ENCODE data around the gene LZTS2.

GRCh38 chr10:99779048-99779708, 3.3 kb upstream of the ABCC2 start:
- PRO-cap = no peak

DNA sequence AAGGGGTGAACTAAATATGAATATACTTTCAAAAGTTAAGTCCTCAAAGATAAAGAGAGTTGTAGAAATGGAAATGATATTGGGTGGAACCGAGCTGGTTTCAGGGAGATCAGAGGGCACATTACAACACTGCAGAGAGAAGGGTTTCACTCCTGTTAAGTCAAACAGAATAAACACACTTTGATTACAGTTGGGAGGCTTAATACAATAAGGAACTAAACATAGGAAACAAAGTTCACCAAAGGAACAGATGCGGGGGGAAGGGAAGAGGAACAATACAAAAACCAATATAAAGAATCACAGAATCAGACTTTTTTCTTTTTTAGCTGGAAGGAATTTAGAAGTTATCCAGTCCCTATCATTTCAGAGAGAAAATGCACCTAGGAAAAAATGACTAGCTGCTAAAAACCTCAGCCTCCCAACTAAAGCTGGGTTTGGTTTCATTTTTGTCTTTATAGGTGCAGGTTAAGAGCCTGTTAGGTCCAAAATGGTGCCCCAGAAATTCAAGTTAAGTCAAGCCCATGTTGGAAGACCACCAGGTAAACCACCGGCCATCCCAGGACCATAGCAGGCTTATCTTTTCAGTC, 82.0 kb downstream of the DNMBP start:
- PRO-cap = bidirectional peak, plus-strand start at position 249 of the sequence, minus-strand start at position 131 of the sequence

- PRO-cap = bidirectional peak, plus-strand start at chr10:99931122, minus-strand start at chr10:99930899
Observed at GRCh38 chr10:99930259-99931197, 79.2 kb downstream of the DNMBP start.

DNA sequence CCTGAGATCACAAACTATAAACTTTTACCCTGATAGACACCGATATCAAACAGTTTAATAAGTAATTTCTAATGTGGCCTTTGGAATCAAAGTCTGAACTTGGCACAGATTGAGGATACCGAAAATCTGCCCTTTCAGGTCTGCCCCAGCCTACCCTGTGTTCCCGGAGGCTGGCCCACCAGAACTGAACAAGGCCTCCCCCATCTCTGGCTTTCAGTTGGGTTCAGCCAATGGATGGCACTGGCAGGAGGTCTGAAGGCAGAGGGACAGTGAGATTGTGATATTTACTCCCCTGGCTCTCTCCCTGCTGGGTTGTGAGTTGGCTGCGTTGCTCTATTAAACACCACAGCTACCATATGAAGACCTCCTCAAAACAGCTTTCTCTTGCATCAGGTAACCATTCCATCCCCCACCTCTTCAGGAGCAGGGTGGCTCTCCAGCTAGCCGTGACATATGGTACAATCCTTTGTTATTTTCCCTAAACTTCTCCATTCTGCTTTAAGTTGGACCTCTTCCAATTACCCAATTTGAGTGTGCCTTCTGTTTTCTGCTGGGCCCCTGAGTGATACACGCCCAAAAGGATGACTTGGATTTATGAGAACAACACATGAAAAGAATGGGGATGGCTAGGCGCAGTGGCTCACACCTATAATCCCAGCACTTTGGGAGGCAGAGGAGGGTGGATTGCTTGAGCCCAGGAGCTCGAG, 28.1 kb downstream of the DNMBP start:
- PRO-cap = no peak

- PRO-cap = no peak
Observed at GRCh38 chr10:100010374-100010846, 663 bp upstream of the DNMBP start.

DNA sequence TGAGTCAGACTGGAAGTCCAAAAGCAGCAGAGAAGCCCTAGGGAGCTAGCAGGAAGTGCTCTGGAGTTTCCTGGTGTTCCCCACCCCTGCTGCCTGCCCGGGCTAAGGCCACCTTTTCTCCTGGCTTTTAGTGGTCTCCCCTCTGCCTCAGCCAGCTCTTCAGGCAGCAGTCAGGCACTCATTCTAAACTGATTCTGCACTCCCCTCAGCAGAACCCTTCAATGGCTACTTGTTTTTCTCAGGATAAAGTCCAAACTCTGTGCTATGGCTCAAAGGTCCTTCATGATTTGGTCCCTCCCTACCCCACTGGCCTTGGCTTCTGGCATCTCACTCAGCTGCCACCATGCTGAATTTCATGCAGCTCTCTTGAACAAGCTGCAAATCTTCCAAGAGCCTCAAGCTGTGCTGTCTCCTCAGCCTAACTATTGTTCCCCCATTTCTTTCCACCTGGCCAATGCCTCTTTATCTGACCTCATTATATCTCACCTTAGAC, 28.9 kb upstream of the DNMBP start:
- PRO-cap = unidirectional peak, minus-strand start at position 223 of the sequence

DNA sequence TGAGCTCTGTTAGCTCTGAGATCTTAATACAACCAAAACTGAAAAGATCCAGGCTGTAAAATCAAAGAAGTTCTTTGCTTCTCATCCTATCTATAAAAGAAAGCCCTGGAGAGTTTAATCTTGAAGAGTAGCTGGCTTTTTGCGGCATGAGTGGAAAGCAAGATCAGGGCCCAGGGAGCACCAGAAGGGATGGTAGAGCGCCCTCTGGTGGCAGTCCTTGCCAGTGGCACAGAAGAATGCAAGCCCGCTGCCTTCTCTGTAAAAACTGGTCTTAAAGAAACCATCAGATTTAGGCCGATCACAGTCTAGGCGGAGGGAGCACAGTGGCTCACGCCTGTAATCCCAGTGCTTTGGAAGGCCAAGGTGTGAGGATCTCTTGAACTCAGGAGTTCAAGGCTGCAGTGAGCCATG, 35.7 kb downstream of the CPN1 start:
- PRO-cap = no peak

DNA sequence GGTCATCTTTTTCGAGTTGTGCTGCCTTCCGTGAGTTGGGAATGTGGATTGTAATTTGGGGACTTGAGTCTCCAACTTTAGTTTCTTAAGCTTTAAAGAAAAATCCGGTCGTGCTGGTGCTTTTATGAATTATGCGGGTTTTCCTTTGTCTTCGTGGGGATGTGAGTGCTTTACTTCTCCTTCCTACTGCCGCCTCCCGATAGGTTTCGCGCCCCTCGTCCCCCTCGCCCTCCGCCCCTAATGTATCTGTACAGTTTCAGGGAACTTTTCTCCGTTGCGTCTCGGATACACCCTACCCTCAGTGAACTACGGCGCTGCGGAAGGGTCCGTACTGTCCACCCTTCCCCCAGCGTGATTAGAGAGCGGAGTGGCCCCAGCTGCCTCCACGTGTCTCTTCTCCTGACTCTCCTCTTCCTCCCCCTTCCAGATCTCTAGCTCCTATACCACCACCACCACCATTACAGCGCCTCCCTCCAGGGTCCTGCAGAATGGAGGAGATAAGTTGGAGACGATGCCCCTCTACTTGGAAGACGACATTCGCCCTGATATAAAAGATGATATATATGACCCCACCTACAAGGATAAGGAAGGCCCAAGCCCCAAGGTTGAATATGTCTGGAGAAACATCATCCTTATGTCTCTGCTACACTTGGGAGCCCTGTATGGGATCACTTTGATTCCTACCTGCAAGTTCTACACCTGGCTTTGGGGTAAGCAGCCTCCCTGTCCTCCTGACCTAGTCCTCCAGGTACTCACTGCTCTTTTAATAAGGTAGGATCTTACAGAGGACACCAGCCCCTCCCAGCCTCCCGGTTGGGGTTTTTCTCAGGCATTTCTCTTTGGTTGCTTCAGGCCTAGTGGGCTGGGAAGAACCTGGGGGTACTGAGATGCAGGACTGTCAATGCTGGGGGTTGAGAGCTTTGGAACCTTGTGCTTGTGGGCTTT, 876 bp downstream of the SCD start:
- PRO-cap = no peak

GRCh38 chr10:100350783-100351505, 3.9 kb downstream of the SCD start:
- PRO-cap = no peak

DNA sequence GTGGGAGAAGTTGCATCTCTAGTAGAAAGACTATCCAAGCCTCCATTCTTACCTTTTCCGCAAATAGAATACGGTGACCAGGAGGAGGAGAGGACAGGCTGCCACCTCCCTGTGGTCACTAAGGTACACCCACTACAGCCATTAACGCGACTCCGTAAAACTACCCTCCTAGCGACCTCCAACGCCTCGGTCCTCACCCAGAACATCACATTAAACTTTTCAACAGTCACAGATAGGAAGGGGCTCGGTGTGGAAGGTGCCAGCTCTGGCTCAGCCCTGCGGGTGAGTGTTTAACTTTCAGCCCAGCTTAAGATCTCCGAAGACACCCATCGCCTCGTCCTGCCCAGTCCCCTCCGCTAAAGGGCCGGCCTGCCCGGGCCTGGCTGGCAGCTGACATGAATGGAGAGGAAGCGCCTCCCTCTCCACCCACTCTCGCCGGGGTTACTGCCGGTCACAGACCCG, 25.9 kb downstream of the SCD start:
- PRO-cap = bidirectional peak, plus-strand start outside the sequence, minus-strand start at position 443 of the sequence

DNA sequence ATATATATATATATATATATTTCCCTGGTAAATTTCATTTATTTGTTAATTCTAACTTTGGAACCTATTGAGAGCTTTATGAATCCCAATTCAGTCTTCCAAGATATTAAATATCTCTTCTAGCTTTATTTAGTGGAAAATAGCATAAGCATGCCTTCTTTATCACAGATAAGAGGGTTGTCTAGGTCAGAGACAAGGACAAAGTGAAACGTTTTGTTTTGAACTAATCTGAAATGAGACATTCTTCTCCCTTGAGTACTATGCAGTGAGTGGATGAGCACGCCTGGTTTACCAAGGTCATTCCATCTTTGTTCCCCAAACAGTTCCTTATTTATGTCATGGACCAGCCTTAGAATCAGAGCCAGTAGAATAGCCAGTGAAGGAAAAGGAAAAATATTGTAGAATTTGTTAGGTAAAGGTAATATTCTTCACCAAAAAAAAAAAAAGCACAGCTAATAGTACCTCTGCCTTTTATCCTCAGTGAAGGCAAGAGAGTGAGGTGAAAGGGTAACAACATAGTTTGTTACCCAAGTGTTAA, 43.8 kb downstream of the SCD start:
- PRO-cap = no peak

DNA sequence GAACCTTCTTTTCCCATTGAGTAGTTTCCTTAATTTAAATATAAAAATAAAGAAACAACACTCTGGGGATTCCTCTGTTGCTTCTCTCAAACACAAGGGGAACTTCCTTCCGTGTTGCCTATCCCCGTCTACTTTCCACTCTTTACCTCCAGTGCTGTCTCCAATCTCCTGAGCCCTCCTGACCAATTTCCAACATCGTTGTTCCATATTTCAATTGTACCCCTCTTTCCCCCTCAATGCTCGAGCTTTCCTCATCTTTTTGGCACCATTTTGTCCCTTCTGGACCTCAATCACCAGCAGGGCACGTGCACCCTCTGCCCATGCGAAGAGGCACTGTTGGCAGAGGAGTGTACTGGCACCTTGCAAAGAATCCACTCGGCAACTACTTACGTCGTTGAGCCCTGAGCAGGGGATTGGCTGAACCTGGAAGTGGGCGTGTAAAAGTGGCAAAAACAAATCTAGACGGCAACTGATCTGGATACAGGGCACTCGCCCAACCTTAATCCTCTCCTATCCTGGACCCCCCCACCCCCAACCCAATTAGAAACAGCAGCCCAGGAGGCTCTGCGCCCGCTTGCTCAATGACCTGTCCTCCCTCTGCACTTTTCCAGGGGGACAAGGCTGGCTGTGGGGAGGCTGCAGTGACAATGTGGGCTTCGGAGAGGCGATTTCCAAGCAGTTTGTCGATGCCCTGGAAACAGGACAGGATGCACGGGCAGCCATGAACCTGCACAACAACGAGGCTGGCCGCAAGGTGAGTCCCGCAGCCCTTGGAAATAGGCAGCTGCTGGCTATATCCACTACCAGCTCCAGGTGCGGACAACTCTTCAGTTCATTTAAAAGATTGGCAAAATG, 18.7 kb downstream of the WNT8B start:
- PRO-cap = no peak

GRCh38 chr10:100653854-100654454, 91.4 kb upstream of the PAX2 start:
- PRO-cap = no peak

- PRO-cap = no peak
Observed at GRCh38 chr10:100749663-100749971, 4.2 kb downstream of the PAX2 start.

- PRO-cap = no peak
Observed at GRCh38 chr10:100828219-100828935, 83.0 kb downstream of the PAX2 start.

GRCh38 chr10:100999529-101000002, at the start of gene LZTS2:
Gene LZTS2 (plus strand): TSS chr10:100999808.
- PRO-cap = bidirectional peak, plus-strand start at chr10:100999779, minus-strand start at chr10:100999676

- PRO-cap = no peak
Observed at GRCh38 chr10:101005192-101005774, 5.7 kb downstream of the LZTS2 start.

DNA sequence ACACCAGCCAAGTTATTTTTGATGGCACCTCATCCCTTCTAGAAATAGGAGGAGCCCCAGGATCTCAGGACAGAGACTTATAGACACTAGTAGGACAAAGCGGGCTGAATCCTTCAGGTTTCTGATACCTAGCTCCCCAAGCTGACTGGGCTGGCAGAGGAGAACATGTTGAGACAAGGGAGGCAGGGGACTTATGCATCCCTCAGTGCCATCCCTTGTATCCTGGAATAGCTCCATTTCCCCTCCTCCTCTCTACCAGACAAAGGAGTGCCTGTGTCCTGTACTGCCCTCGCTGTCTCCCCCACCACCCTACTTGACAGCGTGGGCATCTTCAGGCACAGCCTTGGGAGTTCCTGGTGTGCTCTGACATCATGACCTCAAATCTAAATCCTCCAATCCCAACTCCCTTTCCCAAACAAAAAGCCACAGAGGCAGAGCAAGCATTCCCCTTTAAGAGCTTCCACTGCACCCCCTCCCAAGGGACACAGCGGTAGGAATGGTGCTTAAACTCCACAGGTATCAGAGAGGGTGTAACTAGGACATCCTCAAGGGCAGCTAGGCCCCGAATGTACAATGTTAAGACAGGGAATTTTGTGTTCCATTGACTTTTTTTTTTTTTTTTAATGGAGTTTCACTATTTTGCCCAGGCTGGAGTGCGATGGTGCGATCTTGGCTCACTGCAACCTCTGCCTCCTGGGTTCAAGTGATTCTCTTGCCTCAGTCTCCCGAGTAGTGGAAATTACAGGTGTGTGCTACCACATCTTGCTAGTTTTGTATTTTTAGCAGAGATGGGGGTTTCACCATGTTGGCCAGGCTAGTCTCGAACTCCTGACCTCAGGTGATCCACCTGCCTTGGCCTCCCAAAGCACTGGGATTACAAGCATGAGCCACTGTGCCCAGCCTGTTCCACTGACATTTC, 9.2 kb downstream of the SFXN3 start:
- PRO-cap = no peak

DNA sequence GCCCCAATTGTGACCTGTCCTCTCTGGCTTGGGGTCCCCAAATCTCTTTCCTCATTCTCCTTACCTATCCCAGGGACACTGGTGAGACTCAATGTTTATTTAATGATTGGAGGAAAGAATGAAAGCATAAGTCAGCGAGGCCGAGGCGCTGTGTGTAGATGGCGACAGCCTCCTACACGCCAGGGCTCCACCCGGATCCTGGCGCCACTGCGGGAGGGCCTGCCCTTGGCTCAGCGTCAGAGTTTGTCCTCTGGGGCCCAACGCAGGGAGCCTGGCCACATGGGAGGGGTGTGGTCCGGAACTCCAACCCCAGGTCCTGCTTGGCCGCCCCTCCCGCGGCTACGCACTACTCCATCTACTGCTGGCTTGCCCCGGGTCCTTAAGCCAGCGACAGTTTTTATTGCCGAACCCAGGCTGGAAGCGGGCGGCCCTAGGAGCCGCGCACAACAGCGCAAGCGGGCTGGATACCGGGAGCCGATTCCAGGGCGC, 4.3 kb downstream of the KAZALD1 start:
- PRO-cap = bidirectional peak, plus-strand start at position 412 of the sequence, minus-strand start at position 209 of the sequence

DNA sequence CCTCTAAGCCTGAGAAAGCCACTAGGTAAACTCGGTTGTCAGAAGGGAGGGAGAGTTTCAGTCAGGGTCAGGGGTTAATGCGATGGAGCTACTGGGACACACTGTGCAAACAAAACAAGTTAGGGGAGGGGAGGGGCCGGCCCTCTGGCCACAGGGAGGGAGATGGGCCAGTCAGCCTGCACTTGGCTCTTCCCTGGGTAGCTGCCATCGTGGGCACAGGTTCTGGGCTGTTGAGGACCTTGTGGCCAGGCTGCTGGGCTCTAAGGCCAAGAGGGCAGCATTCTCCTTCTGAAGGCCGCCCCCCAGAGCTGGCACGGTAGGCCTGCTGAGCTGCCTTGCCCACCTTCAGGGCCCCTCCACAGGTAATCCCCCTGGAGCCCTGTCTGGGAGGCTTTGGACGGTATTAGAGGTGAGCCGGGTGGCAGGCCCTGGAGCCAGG, 31.3 kb downstream of the KAZALD1 start:
- PRO-cap = no peak